Frontal cortex (tissue), 2 donors: Measurements from ENCODE around the genes VAPB and CTSZ.

GRCh38 chr20:57683531-57684063 lies 26.2 kb downstream of the PMEPA1 start:
- RAMPAGE, long total RNA = no peak

DNA sequence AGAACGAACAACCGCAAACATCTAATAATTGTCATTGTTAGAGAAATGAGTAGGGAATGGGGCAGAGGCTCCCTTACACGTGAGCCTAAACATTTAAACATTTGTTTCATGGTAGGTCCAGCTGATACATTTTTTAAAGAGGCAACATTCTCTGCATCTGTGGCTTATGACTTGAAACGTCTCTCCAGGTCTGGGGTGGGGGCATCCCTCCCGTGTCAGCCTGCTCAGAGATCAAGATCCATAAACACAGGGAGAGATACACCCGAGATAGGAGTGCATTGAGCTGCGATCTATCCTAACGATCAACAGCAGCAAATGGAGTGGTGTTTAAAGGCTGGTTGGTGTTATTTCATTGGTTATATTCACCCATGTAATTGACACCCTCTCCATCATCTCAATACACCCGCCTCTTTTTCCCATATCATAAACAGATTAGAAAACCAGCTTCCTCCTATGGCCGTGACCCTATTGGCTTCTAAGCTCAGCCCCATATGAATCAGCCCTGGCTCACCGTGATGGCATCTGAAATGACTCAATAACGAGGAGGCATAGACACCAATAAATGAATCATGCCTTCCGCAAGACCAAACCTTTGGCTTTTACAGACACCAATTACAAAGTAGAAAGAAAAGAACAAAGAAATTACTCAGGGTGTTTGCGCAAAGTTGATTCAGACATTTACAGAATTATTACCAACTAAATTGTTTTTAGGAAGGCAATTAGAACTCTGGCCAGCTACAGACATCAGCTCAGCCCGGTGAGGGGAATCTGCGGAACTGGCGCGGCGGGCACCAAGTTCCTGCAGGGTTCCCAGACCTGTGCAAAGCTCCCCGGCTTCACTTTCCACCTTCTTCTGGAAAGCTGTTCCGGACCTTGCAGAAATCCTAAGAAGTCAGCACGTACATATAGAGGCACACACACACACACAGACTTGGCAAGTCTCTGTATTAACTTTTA lies 11.6 kb downstream of the PMEPA1 start:
- RAMPAGE, long total RNA = no peak

DNA sequence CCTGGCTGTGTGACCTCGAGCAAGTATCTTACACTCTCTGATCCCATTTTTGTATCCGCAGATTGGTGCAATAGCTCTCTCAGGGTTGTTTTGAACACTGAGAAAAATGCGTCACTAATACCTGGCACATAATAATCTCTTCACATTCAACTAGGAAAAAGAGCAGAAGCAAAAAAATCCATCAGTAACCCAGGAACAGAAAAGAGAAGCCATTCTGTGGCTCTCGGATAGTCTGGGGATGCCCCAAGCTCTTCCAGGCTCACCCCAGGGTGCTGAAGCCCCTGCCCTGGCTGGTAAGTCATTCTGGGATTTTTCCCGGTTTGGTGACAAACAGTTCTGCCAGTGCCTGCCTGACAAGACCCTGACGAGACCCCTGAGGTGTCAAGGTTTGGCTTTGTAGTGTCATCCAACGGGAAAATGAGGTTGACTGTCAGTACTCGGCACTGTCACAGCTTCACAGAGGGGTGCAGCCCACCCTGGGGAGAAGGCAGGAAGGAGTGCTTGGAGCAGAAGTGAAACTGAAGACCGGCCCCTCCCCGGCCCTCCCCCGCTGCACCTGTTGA lies 7.0 kb downstream of the PMEPA1 start:
- RAMPAGE, long total RNA = no peak

DNA sequence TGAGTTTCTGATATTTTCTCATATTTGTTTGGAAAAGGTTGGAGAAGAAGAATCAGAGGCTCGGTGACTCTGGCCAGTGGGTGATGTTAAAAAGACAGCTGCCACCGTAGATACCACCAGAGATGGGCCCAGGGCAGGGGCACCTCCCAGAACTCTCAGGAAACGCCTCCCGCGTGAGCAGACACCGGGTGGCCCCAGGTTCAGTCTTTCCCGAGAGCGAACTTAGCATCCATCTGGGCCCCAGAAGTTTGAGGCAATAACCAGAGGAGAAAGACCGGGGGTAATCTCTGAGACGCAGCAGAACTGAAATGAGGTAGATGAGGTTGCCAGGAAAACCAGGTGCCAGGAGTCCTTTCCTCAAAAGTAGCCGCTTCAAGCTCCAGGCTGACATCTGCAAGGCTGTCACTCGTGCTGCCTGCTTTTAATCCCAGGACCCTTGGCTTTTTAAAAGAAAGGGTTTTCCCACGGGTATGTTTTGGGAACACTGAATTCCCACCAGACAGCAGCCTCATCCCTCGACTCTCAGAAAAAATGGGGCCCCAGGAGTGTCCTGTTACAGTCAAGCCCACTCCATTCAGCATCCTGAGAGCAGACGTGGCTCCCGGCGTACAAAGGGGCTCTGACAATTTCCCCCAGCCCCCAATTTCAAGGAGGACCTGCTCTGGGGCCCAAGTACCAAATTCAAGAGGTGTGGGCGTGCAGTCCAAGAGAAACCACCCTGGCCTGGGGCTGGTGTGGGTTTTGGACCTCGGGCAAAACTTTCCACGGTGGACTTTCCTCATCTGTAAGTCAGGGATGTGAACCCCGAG lies 3.6 kb downstream of the PMEPA1 start:
- RAMPAGE, long total RNA = no peak

- RAMPAGE, long total RNA = no peak
Measured at GRCh38 chr20:57748385-57749391, 38.9 kb upstream of the PMEPA1 start.

- RAMPAGE, long total RNA = no peak
Measured at GRCh38 chr20:58173838-58174497, 23.3 kb downstream of the C20orf85 start.

DNA sequence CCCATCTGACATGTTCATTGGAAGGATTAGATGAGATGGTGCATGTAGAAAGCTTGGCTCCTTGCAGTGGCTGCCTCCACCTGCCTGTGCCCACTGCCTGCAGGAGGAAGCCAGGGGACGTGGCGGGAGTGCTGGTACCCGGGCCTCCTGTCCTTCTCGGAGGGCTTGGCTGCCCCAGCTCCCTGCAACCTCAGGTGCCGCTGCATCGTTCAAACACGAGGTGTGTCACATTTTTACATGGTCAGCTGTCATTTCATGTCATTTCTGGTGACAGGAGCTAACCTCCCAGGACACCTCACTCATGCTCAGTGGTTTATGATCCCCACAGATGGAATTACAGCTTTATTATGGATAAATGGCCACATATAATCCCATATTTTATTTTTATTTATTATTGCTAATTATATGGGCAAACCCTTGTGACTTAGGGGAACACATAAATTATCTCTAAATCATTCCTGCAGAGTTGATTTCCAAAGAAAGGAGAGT lies 32.1 kb downstream of the C20orf85 start:
- RAMPAGE, long total RNA = no peak

- RAMPAGE, long total RNA = no peak
Measured at GRCh38 chr20:58389045-58390028, at the start of gene VAPB. VAPB (plus strand) TSS chr20:58389229.

GRCh38 chr20:58622808-58623162 lies 28.3 kb upstream of the STX16 start:
- RAMPAGE, long total RNA = no peak

DNA sequence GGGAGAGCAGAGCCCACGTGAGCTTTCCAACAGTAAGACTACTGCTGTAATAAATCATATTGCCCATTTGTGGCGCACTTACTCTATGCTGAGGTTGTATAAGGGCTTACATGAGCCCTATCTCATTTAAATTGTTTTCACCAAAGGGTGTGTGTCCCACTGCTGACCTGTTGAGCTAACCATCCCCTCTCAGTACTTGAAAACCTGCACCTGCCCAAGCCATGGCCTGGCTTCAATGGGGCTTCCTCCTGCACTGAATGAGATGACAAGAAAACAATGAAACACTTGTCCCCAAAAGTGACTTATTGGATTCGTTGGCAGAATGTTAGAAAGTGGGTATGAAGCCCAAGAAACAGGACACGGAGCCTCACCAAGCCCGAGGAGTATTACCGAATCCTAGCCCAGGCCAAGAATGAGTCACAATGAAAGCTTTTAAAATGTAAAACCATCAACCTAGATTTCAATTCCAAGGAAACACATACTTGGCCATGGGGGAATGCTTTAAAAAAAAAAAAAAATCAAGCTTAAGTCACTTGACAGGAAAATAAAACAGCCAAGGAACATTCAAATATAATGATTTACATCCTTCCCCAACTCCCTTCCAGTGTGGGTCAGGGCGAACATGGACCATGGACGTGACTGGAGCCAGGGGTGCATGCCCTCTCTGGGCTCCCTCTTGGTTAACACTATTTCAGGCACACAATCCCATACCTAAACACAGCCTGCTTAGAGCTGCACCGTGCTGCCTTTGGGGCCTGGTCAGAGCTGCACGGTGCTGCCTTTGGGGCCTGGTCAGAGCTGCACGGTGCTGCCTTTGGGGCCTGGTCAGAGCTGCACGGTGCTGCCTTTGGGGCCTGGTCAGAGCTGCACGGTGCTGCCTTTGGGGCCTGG lies 3.2 kb upstream of the STX16 start:
- RAMPAGE, long total RNA = no peak

- RAMPAGE, long total RNA = no peak
Measured at GRCh38 chr20:58785347-58785643, 92.7 kb downstream of the NPEPL1 start.

- RAMPAGE, long total RNA = no peak
Measured at GRCh38 chr20:58805846-58806266, 85.4 kb upstream of the GNAS start.

DNA sequence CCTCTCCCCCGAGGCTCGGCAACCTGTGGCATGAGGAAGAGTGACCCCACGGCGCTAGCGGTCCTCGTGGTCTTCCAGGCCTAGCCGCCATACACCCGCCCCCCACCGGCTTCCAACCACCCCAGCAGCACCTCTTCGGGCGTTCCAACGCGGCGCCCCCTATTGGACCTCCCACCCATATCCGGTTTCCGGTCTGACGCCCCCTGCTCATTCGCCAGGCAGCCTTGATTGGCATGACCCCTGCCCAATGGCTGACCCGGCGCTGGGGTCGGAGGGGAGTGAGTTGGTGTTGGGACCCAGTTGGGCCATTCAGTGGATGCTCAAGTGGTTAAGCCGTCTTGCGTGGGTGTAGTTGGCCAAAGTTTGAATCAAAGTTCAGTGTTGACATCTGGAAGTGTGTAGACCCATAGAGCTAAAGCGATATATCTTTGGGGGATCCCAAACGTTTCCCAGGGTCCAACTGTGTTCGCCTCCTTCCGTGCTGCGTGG lies 40.4 kb upstream of the GNAS start:
- RAMPAGE, long total RNA = no peak

GRCh38 chr20:58888536-58889703 lies 2.3 kb upstream of the GNAS start:
- RAMPAGE, long total RNA = no peak

- RAMPAGE, long total RNA = no peak
Measured at GRCh38 chr20:58894556-58895294, 3.5 kb downstream of the GNAS start.

GRCh38 chr20:58910470-58911447 lies 19.5 kb downstream of the GNAS start:
- RAMPAGE, long total RNA = no peak

GRCh38 chr20:58995814-58996778 lies 11.0 kb downstream of the CTSZ start:
- RAMPAGE, long total RNA = no peak

DNA sequence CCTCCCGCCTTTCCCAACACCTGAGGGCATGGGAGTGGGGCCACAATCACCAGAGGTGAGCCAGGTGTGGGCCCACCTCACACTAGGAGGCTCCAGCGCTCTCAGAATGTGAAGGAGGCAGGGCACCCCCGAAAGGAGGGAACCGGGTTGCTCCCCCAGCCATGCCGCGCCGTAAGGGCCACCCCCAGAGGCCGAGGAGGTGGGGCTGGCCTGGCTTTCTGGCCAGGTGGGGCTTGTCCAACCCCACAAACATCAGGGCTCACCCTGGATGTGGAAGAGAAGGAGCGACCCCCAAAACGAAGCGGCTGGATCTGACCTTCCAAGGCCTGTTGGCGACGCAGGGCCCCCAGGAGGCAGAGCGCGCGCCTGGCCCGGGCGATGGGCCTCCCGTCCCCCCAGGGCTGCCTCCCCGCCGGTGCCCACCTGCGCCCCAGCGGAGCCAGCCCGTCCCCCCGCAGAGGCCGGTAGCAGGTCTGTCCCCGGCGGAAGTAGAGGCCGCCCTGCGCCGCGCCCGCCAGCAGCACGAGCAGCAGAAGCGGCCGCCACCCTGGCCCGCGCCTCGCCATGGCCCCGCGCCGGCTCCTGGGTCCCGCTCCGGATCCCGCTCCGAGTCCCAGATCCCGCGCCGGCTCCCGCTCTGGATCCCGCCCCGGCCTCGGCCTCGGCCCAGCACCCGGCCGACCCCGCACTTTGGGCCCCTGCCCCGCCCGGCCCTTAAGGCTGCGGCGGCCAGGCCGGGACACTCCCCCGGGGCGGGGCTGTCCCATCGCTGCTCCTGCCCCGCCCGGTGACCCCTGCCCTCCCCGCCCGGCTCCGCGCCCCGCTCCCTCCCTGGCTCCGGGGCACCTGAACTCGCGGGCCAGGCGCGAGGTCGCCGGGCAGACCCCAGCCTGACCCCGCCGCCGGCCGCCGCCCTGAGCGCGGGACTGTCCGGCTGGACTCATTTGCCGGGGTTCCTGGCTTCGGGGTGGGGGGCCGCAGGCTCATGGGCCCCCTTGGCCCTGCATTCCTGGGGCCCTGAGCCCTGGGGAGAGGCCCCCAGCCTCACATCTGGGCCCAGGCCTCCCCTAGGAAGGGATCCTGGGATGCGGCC lies at the start of gene CTSZ:
Gene CTSZ (minus strand): TSS at position 692 of the 1,093 bp plus-strand sequence.
- RAMPAGE, long total RNA = no peak

DNA sequence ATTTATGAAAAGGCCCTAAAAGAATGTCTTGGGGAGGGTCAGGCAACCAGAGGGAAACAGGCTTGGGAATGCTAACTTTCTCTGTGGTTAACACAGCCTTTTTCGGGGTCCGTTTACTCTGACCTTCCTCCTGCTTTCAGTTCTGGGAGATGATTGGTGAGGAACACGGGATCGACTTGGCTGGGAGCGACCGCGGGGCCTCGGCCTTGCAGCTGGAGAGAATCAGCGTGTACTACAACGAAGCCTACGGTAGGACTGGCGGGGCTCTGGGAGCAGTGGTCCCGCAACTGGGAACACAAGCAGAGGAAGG lies 3.4 kb downstream of the TUBB1 start:
- RAMPAGE, long total RNA = no peak

GRCh38 chr20:59041693-59042526 lies 676 bp downstream of the PRELID3B start:
- RAMPAGE, long total RNA = no peak